Right lobe of liver (tissue), 4 donors: ENCODE measurements around a stretch of chr5.

DNA sequence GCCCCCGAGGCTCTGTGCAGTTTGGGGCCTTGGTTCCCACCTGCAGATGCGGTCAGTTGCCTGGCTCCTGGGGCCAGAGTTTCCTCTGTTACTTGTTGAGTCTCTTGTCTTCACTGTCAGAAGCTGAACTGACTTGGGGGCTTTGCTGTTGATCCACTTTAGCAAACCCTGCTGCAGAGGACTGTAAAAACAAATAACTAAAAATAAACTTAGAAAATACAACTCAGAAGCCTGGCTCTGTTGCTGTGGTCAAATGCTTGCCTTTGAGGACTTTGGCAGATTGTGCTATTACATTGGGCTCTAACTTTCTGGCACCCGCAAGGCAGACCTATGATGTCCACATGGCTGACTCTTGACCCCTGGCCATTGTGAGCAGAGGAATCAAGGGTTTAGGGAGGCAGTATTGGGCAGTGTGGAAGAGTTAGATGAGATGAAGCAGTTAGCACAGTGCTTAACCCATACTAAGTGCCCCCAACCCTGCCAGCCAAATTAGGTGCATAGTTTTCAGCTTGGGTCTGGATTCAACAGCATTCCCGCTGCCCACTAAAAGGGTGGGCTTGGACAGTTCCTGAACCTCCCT lies 34.0 kb downstream of the OTULIN start:
- PRO-cap, 4 experiments = peak in 1 of 4 experiments; most common plus-strand start position 269 of the sequence (in 1); most common minus-strand start position 199 of the sequence (in 1)
- RAMPAGE, long total RNA, 2 experiments = no peak in any of the 2 experiments

DNA sequence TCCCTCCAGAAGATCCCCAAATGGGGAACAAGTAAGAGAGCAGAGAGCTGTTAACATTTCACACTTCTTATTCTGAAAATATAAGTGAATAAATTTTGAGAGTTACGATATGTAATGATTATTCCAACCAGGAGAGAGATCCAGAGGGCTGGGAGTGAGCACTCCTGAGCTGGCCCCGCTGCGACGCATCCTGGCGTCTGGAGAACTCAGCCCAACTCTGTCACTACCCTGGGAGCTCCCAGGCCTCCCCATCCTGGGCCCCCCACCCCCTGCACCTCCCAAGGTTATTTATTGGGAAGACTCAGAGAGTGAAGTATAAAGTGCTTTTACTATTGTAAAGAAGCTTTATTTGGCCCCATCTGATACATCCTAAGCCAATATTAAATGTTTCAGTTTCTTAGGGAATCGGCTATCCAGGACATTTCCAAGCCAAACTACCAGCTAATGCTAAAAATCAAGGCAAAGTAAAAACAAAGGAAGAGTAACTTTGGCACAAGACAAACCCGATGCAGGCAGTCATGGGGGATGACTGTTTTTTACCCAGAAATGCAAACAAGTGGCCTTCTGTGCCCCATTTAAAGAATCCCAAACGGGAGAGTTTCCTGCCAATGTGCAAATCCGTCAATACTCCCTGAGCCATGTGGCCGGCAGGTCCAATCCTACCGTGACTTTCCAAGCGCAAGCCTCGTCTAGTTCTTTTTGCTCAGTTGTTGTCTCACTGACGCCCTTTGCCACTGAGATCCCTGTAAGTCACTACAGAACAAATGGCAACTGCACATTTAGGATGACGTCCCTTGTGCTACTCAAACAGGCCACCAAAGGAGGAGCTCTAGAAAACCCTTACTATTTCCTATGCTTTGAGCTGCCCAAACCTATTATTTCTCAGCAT lies 43.1 kb downstream of the OTULIN start:
- PRO-cap, 4 experiments = peak in 2 of 4 experiments; most common plus-strand start position 665 of the sequence (in 1); most common minus-strand start position 547 of the sequence (in 1)
- RAMPAGE, long total RNA, 2 experiments = no peak in any of the 2 experiments

DNA sequence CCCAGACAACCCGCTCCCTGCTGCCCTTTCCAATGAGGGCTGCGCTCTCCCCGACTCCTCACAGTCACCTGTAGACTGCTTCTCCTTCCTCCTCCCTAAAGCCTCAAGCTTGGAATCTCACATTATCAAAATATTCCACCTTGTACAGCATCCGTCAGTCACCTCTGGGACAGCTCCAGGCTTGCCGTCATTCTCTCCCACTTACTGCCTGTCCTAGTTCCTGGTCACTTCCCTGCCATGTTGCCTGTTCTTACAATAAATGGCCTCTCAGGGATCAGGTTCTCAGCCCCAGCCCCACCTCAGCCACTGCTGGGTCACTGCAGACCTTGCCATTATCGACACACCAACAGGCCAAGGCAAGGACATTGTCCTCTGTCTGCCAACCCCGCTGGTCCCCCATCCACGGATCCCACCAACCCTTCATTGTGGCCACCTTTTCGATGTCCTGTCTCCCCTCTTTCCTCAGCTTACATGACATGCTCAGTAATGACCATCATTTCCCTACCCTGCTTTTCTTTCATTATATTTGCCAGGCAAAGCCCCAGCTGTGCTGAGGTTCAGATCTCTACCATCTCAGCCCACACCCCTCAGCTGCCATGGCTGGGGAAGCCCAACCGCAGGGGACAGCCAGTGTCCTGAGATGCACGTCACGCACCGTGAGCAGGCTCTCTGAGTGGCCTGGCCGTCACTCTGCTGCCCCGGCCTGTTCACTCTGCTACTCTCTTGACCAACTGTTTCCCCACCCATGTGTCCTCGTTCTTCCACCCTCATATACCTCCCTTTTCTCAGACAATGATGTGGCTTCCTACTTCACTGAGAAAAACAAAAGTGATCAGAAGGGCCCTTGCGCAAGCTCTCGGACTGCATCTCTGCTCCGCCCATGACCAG lies 47.3 kb downstream of the OTULIN start:
- PRO-cap, 4 experiments = no peak in any of the 4 experiments
- RAMPAGE, long total RNA, 2 experiments = no peak in any of the 2 experiments

DNA sequence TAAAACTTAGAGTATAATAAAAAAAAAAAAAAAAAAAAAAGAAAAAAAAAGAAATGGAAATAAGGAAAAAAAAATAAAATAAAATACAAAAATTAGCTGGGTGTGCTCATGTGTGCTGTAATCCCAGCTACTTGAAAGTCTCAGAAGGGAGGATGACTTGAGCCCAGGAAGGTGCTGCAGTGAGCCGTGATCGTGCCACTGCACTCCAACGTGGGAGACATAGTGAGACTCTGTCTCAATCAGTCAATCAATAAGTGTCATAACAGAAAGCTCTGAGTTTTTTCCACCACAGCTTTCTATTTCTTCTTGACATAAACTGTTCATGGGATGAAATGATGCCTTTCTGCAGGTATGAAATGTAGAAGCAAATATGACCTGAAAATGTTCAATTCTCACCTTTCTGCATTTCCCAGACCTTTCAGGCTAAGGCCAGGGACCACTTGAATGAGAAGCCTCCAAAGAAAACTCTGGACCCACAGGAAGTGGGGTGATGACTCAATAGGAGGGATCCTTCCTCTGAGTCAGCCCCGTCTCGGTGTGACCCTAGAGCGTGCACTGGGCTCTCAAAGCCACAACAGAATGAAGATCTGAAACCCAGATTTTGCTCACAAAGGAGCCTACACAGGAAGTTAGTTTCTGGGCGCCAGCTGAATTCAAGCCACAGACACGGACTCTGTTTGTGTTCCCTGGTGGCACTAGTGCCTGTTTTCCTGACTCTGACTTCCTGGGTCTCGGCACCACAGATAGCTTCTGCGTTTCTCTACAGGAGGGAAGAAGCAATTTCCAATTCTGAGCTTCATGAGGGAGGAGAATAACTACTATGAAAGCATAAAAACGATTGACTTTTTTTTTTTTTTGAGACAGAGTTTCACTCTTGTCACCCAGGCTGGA lies 62.0 kb downstream of the ANKH start:
- PRO-cap, 4 experiments = peak in 3 of 4 experiments; most common plus-strand start position 566 of the sequence (in 1); most common minus-strand start position 581 of the sequence (in 2)
- RAMPAGE, long total RNA, 2 experiments = no peak in any of the 2 experiments

GRCh38 chr5:14830088-14830501 lies 41.5 kb downstream of the ANKH start:
- PRO-cap, 4 experiments = peak in 3 of 4 experiments; most common plus-strand start chr5:14830404 (in 3); most common minus-strand start chr5:14830312 (in 3)
- RAMPAGE, long total RNA, 2 experiments = no peak in any of the 2 experiments

DNA sequence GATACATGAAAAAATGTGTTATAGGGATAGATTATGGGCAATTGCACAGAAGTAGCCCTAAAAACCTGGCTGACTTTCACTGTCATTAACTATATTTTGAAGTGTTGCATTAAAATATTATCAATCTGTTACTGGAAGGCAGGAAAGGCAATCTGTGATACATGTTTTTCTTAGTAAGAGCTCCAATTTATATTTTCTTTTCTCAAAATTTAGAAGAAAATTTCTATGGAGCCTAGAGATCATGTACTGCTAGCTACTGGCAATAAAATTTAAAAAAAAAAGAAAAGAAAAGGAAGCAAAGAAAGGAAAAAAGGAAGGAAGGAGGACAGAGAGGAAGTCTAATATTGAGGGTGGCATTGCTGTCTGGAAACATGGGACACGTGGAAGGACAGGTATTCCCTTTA lies 212.4 kb downstream of the FBXL7 start:
- PRO-cap, 4 experiments = no peak in any of the 4 experiments
- RAMPAGE, long total RNA, 2 experiments = no peak in any of the 2 experiments

DNA sequence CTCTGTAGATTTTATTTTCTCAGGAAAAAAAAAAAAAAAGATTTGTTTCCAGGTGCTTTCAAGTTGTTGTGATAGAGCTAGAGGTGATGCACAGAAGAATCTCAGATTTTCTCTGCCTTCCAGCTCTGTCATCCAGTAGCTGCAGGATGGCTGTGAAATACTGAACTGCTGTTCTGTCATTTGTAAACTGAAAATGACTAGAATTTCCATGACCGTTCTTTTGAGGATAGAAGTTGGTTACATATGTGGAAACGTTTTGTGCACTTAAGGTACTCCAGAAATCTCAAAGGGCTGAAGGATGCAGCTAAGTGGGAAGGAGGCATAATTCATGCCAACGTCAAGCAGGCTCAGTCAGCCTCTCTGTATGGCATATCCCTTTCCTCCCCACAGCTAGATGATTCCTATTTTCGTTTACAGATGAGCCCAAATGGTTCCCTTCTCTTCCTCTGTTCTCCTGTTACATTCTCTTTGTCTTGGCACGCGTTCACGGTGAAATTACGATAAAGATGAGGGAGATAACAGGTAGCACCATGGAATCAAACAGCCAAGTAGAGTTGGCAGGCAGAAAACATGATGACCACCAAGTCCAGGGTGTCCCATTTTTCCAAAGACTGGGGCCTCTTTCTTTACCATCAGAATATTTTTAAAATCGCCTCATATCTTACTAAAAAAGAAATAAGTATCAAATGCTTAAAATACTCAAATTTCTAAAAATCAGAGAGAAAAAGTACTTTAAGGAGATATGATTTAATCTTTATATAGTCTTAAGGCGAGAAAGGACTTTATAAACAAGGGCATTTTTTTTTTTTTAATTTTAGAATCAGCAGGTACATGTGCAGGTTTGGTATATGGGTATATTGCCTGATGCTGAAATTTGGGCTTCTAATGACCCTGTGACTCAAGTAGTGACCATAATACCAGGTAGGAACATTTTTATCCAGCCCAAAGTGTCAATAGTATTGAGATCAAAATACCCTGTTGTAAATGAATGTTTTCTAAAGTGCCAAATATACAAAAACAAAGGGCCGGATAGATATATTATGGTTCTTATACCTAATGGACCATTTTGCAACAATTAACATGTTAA lies 257.9 kb downstream of the FBXL7 start:
- PRO-cap, 4 experiments = no peak in any of the 4 experiments
- RAMPAGE, long total RNA, 2 experiments = no peak in any of the 2 experiments

- PRO-cap, 4 experiments = no peak in any of the 4 experiments
- RAMPAGE, long total RNA, 2 experiments = no peak in any of the 2 experiments
These were observed 336.1 kb downstream of the FBXL7 start for GRCh38 chr5:15835874-15836770.

- PRO-cap, 4 experiments = no peak in any of the 4 experiments
- RAMPAGE, long total RNA, 2 experiments = no peak in any of the 2 experiments
These were observed 98.2 kb downstream of the MARCHF11 start for GRCh38 chr5:16081372-16081867.

DNA sequence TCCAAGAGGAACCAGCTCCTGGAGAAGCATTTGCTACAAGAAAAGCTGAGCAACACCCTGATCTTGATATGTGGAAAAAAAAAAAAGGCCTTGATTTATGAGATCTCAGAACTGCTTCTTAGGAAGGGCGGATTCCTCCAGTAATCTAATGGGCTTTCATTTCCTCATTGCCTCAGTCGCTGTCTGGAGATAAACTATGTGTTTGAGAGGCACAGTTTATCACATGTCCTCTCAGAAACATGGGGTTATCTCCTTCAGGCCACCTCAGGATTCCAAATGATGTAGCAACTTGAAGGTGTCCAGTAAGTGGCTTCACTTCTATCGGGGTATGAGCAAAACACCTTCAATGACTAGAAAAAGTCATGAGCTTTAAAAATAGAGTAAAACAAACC lies 56.5 kb upstream of the ZNF622 start:
- PRO-cap, 4 experiments = no peak in any of the 4 experiments
- RAMPAGE, long total RNA, 2 experiments = no peak in any of the 2 experiments

- PRO-cap, 4 experiments = no peak in any of the 4 experiments
- RAMPAGE, long total RNA, 2 experiments = no peak in any of the 2 experiments
These were observed 70.1 kb downstream of the RETREG1 start for GRCh38 chr5:16546723-16547116.

- PRO-cap, 4 experiments = no peak in any of the 4 experiments
- RAMPAGE, long total RNA, 2 experiments = no peak in any of the 2 experiments
These were observed 34.9 kb downstream of the MYO10 start for GRCh38 chr5:16900960-16901815.

GRCh38 chr5:17123666-17124000 lies 93.8 kb upstream of the BASP1 start:
- PRO-cap, 4 experiments = no peak in any of the 4 experiments
- RAMPAGE, long total RNA, 2 experiments = no peak in any of the 2 experiments

DNA sequence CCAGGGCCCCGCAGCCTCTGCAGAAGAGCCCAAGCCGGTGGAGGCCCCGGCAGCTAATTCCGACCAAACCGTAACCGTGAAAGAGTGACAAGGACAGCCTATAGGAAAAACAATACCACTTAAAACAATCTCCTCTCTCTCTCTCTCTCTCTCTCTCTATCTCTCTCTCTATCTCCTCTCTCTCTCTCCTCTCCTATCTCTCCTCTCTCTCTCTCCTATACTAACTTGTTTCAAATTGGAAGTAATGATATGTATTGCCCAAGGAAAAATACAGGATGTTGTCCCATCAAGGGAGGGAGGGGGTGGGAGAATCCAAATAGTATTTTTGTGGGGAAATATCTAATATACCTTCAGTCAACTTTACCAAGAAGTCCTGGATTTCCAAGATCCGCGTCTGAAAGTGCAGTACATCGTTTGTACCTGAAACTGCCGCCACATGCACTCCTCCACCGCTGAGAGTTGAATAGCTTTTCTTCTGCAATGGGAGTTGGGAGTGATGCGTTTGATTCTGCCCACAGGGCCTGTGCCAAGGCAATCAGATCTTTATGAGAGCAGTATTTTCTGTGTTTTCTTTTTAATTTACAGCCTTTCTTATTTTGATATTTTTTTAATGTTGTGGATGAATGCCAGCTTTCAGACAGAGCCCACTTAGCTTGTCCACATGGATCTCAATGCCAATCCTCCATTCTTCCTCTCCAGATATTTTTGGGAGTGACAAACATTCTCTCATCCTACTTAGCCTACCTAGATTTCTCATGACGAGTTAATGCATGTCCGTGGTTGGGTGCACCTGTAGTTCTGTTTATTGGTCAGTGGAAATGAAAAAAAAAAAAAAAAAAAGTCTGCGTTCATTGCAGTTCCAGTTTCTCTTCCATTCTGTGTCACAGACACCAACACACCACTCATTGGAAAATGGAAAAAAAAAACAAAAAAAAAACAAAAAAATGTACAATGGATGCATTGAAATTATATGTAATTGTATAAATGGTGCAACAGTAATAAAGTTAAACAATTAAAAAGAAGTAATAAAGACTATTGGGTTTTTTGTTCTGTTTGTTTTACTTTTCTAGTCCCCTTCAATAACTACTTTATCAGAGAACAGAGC lies 58.7 kb downstream of the BASP1 start:
- PRO-cap, 4 experiments = no peak in any of the 4 experiments
- RAMPAGE, long total RNA, 2 experiments = no peak in any of the 2 experiments

GRCh38 chr5:17311309-17311655 lies 93.9 kb downstream of the BASP1 start:
- PRO-cap, 4 experiments = no peak in any of the 4 experiments
- RAMPAGE, long total RNA, 2 experiments = no peak in any of the 2 experiments

DNA sequence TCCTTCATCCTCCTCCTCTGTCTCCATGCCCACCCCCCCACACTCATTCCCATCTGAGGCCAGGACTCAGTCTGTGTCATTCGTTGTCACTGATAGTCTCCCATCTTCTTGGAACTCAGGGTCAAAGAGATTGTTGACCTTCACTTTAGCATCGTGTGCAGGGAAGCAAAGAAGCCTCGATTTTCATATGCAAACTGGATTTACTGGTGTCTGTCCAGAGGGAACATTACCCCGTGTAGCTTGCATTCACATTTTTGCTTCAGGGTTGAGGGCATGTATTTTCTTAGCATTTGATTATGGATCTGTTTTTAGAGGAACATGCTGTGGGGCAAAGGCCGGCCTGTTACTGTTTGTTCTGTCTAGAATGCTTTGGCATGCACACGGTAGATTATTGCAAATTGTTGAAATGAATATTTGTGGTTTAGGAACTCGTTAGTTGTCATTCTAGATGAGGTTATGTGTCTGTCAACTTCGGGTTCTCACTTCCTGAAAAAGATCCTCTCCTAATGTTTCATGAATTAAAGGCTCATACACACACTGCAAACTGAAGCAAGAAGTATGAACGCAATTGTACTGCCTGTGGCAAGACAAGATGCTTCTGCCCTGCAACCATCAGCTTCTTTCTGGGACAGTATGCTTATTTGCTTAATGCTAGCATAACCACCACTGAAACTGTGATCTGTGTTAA lies 99.4 kb downstream of the BASP1 start:
- PRO-cap, 4 experiments = peak in 1 of 4 experiments; most common plus-strand start position 529 of the sequence (in 1); most common minus-strand start position 348 of the sequence (in 1)
- RAMPAGE, long total RNA, 2 experiments = no peak in any of the 2 experiments

DNA sequence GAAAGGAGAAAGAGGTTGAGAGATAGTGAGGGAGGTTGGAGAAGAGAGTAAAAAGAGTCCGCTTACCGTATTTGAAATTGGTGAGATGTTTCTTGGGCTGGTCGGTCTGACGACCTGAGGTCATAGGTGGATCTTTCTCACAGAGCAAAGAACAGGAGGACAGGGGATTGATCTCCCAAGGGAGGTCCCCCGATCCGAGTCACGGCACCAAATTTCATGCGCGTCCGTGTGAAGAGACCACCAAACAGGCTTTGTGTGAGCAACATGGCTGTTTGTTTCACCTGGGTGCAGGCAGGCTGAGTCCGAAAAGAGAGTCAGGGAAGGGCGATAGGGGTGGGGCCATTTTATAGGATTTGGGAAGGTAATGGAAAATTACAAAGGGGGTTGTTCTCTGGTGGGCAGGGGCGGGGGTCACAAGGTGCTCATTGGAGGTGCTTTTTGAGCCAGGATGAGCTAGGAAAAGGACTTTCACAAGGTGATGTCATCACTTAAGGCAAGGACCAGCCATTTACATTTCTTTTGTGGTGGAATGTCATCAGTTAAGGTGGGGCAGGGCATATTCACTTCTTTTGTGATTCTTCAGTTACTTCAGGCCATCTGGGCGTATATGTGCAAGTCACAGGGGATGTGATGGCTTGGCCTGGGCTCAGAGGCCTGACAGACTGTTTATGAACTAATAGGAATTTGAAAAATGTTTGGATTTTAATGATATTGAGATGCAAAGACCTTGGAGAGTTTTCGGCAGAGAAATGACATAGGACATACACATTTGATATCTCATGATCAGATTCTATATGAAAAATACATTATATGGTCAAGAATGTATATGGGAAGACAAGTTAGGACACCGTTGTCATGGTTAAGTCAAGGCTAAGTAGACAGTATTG lies 1018.5 kb upstream of the H3Y1 start:
- PRO-cap, 4 experiments = no peak in any of the 4 experiments
- RAMPAGE, long total RNA, 2 experiments = no peak in any of the 2 experiments

GRCh38 chr5:20575451-20575937 lies 587.5 kb upstream of the CDH18 start:
- PRO-cap, 4 experiments = no peak in any of the 4 experiments
- RAMPAGE, long total RNA, 2 experiments = no peak in any of the 2 experiments

GRCh38 chr5:23835217-23835489 lies 327.7 kb downstream of the PRDM9 start:
- PRO-cap, 4 experiments = no peak in any of the 4 experiments
- RAMPAGE, long total RNA, 2 experiments = no peak in any of the 2 experiments

DNA sequence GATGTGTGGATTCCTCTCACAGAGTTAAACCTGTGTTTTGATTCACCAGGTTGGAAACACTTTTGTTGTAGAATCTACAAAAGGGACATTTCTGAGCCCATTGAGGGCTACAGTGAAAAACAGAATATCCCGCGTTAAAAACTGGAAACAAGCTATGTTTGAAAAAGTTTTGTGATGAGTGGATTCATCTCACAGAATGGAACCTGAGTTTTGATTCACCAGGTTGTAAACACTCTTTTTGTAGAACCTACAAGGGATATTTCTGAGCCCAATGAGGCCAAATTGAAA lies 379.0 kb downstream of the PRDM9 start:
- PRO-cap, 4 experiments = peak in 4 of 4 experiments; most common minus-strand start position 142 of the sequence (in 4)
- RAMPAGE, long total RNA, 2 experiments = no peak in any of the 2 experiments